Bronchial epithelial cell (primary cell): ENCODE results near the gene TMEM212.

GRCh38 chr3:170978430-170978804, 48.1 kb downstream of the SLC2A2 start:
- RRBS, 2 experiments, result no CpG with 5 or more reads among the region's 9 CpGs

DNA sequence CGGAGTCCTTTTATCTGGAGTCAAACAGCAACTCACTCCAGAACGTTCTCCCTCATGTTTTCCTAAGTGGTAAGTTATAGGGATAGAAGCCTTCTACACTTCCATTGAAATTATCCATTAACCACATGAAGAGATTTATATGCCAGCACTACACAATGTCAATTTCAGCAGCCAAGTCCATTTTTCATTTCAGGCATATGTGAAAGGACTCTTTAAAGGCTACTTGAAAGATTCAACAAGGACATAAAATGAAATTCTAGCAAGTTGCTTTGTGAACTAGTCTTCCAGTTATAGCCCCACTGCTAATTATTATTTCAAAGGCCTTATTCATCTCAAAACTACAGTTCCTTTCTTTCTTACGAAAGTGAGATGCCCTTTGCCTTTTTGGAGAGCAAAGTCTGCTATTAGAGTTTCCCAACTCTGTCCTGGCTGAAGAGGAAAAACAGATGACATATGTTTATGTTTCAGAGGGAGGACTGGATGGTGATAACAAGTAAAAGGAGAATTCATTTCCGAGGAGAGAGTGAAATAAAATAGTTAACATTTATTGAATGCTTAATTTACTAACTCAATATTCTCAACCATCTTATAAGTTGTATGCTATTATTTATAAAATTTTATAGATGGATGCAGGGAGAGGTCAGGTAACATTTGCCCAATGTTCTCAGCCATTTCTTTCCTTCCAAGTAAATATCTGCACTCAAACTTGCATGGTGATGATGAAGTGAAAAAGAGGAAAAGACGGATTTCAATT, 66.1 kb upstream of the SLC2A2 start:
- RRBS, 2 experiments, result no CpG with 5 or more reads among the region's 5 CpGs

GRCh38 chr3:171458614-171458982, 1.6 kb downstream of the TNIK start:
- RRBS, 2 experiments, result no CpG with 5 or more reads among the region's 5 CpGs

DNA sequence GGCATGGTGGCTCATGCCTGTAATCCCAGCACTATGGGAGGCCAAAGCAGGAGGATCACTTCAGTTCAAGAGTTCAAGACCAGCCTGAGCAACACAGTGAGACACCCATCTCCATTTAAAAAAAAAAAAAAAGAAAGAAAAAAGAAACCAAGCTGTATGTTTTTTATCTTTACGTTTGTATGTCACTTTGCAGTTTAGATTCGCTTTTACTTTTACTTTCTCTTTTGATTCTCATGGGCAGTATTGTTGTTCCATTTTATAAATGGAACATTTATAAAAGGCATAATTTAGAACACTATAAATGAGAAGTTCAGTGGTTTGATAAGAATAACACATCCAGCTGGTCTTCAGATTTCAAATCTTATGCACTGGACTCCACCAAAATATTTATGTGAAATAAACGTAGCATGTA, 31.2 kb upstream of the TNIK start:
- RRBS, 2 experiments, result no CpG with 5 or more reads among the region's 3 CpGs

DNA sequence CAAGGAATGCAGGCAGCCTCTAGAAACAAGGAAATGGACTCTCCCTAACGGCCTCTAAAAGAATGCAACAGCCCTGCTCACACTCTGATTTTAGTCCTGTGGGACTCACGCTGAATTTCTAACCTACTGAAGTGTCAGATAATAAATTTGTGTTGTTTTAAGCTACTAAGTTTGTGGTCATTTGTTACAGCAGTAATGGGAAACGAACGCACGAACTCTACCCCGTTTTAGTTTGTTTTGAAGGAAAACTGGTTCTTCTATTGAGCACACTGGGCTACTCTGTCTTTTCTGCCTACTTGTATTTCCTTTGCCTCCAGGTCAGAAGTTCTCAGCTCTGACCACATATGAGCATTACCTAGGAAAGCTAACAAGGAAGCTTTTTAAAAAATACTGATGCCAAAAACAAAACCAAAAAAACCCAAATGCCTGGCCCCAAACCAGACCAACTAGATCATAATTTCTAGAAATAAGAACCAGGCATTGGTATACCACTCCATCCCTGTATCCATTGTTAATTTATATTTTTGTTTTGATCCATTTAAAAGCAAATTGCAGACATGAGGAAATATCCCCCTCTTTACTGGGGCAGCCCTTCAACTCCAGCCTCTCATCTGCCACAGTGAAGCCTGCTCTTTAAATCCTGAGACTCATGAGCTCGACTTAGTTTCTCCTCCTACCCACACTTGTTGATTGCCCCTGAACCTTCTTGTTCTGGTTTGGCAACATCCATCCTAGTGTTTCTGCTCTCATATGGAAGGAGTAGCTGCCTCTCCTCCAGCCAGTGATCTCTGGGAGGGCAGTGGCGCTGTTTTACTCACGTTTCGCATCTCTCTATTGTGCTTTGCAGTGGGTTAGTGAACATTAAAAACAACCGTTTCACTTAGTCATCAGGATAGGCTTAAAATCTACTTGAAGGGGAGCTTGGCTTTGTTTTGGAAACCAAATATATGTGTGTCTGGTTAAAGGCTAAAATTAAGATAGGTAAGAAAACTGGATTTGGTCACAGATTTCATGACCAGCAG, 156.8 kb upstream of the TNIK start:
- RRBS, 2 experiments, result no CpG with 5 or more reads among the region's 11 CpGs

DNA sequence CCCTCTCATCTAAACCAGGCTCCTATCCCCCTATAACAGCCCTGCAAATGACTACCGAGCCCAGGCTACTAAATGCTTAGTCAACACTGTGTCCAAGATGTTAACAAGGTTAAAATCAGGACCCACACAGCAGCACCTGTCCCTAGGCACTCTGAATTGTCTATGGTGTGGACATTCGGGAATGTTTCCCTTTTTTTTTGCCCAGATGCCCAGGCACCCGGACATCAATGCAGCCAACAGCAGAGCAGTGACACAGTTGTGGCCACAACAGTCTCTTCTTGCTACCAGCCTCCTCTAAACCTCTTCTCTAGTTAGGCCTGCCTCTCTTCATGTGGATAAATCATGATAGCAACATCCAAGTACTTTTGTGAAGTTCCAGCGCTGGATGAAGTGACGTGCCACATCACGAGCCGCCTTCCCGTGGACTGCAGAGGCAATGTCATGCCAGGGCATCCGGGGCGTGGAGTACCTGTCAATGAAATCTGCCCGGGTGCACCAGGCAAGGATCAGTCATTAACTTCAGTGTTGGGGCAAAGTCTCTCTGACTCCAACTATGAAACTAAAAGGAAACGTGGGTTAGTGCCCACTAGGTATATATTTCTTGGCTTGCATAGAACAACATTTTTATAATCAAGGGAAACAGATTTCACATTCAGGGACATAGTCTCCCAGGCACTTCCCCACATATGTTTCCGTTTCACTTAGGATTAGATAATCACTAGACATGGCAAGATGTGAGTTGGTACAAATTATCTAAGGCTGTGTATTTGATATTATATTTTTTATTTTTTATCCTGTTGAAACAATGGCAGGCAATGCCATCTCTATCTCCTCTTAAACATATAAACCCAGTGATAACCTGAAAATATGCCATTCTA, 133.7 kb downstream of the PLD1 start:
- RRBS, 2 experiments, result no CpG with 5 or more reads among the region's 13 CpGs

DNA sequence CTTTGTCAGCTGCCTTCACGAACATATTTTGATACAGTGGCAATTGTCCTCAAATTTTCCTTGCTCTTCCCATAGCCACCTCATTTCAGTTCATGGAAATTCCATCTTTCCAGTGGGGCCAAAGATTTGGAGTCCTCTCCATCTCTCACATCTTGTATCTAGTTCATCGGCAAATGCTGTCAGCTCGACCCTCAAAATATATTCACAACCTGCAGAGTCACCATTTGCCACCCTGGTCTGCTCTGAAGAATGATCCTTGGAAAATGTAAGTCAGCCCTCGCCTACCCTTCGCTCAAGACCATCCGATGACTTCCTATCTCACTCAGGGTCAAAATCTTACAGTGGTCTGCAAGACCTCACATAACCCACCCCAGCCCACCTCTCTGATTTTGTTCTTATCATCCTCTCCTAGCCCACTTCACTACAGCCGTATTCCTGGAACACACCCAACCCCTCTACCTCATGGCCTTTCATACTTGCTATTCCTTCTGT, 127.2 kb downstream of the PLD1 start:
- RRBS, 2 experiments, result no CpG with 5 or more reads among the region's 7 CpGs

DNA sequence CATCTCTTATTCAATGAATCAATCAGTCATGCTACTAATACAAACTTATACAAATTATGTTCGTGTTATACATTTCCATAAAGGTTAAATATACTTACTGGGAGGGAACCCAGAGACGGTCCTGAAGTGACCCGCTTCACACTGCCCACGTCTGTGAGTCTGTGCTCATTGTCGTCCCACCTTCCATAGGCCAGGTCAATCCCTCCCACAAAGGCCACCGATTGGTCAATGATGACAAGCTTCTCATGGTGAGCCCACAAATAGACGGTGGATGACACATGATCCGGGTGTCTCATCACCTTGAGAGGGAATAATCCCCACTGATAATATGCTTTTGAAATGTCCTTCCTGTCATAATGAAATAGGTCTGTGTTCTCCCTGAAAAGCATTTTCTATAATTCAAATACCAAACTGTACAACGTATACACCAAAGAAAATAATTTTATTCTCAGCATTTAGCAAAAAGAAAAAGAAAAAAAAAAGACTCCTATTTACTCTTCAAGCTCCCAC, 121.7 kb downstream of the PLD1 start:
- RRBS, 2 experiments, result no CpG with 5 or more reads among the region's 9 CpGs

GRCh38 chr3:171700152-171701404, 109.7 kb downstream of the PLD1 start:
- RRBS, 2 experiments, result no CpG with 5 or more reads among the region's 4 CpGs

- RRBS, 2 experiments, result no CpG with 5 or more reads among the region's 3 CpGs
Observed at GRCh38 chr3:171841287-171841773, 1.8 kb upstream of the TMEM212 start.

DNA sequence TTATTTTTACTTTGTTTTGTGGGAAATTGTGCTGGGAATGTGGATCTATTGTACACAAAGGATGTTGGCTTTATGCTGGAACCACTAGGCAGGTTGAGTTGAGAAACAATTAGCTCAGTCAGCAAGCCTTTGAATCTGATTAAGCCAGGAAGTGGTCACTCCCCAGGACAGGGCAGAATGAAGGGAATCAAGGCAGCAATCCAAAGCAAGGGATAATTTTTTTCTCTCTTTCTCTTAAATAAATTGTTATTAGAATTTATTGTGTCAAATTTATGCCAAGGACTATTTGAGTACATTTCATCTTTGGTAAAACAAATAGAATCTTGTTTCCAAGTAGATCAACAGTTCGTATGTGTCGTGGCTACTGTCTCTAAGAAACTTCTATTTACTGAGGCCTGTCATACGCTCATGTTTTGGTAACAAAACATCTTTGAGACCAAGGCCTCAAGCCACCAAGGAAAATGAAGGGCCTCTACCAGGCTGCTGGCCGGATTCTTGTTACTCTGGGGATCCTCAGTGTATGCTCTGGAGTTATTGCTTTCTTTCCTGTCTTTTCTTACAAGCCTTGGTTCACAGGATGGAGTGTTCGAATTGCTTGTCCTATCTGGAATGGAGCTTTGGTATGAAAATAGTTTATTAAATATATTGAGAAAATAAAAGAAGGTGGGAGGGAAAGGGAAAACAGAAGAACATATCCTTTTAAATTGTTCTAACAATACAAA, at the start of gene TMEM212:
TMEM212 (plus strand) TSS at position 427 of the 722 bp plus-strand sequence.
- RRBS, 2 experiments, result no CpG with 5 or more reads among the region's 5 CpGs

DNA sequence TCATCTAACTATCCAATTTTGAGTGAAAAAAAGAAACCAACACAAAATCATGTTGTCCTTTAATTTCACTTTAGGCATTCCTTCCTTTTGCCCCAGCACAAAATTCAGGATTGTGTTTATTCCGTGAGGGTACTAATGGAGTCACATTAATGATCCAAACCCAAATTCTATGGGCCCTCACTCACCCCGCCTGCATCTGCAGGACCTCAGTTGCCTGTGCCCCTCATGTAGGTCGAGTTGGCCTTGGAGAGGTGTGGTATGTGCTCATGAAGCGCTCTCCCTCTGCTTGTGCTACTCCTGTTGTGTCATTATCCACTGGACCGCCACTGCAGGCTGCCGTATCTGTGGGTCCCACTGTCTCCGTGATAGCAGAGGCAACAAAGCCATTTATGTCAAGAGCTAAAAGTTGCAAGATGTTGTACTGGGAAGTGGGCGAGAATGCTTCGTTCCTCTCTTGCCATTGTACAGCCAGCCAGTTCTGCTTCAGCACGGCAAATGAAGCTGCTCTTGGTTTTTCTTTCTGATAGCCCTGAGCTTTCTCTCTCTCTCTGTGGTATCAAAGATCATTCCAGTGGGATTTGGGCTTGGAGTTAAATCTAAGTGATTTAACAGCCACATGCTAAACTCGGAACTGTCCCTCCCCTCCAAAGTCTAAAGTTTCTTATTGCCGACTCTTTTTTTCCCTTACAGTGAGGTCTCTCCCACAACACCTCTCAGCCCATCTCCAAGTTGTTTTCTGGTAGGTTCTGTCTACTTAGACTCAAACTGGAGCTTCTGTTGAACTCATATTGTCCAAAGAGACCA, 89.0 kb downstream of the TMEM212 start:
- RRBS, 2 experiments, result no CpG with 5 or more reads among the region's 12 CpGs

- RRBS, 2 experiments, result no CpG with 5 or more reads among the region's 25 CpGs
Observed at GRCh38 chr3:172041995-172043098, 3.0 kb downstream of the FNDC3B start.

DNA sequence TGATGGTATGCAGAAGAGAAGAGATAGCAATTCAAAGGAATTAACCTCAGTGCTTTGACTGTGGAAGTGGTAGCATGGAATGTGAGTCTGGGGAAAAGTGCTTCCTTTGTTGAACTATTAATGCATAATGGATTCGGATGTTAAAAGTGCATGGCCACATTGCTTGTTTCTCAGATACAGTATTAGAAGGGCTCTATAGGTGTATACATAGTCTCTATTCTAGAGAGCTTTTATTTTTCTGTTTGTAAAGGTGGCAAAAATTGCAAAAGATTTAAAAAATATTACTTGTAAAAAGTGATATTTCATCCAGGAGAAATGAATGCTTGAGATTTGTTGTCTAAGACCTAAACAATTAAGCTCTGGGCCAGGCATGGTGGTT, 46.3 kb downstream of the FNDC3B start:
- RRBS, 2 experiments, result no CpG with 5 or more reads among the region's 1 CpG

GRCh38 chr3:172140150-172141194, 101.1 kb downstream of the FNDC3B start:
- RRBS, 2 experiments, result no CpG with 5 or more reads among the region's 9 CpGs

DNA sequence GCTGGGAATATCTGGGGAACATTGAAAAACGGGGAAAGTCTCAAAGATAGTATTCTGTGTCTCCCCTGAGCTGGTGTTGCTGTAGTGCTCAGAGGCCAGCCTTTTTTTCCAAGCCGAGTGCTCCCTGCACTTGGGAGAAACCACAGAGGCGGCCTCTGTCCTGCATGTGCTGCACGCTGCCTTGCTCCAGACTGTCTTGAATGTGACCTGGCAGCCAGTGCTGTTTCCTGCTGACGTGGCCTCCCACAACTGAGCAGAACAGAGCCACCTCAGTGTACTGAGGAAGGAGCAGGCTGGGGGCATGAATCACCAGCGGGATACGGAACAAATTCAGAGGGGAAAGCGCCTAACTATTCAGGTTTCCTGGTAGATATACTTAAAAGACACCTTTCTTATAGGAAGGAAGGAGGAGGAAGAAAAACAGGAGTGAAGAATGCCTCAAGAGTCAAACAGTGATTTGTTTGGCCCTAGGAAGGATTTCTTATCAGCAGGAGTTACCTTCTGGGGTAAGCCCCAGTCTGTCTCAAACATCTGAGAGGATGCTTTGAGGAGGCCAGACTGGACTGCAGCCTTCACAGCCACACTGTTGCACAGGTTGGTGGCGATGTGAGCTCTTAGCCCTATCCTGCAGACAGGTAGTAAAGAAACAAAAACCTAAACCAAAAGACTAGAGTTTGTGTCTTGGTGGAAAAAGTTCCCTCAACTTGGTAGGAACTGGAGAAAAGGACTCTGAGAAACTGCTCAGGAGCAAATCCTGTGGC, 114.0 kb downstream of the FNDC3B start:
- RRBS, 2 experiments, result no CpG with 5 or more reads among the region's 9 CpGs

GRCh38 chr3:172319632-172320161, 128.6 kb downstream of the GHSR start:
- RRBS, 2 experiments, result no CpG with 5 or more reads among the region's 8 CpGs

GRCh38 chr3:172411580-172411920, 36.7 kb downstream of the GHSR start:
- RRBS, 2 experiments, result no CpG with 5 or more reads among the region's 5 CpGs

DNA sequence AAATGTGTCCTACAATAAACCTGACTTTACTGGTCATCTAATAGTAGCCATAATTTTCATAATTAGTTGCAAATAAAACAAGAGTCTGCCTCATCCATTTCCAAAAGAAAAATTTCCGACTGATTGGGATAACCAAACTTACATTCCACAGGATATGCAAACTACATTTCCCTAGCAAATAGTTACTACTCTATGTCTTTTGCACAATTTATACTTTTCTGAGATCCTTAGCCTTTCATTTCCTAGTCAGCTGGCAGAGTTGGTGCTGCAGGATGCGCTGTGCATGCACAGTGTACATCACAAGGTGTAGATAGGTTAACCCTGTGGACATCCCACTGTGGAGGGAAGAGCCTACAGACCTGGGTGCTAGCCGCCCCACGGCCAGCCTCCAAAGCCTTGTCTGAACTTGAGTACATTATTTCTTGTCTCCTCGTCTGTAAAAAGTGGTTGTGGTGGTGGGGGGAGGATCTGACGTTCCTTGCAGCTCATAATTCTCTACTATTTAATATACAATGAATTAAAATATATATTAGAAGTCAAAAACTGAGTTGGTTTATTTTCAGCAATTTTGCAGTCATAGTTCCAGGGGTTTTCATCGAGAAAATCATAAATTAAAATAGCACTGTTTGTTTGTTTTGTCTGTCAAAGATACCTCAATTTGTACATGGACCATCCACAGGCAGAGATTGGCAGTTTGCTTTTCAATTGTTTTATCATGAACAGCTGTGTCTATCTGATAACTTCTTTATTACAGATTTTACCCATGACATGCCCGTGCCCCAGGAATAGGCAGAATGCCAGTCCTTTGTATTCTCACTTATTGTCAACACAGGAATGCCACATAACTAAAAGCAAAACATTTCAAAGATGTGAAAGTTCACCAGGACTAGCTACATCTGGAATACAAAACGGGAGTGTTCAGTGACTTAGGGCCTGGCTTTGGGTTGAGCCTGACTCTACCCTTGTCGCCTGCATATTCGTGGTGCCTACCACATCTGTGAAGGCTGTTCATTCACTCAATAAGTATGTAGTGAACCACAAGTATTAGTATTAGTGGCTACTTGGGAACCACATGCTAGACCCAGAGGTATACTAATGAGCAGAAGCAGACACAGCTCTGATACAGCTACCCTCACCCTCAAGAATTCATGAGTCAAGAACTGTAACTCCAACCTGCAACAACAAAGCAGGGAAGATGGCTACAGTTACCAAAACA, 3.2 kb downstream of the TNFSF10 start:
- RRBS, 2 experiments, result no CpG with 5 or more reads among the region's 11 CpGs

- RRBS, 2 experiments, result no CpG with 5 or more reads among the region's 16 CpGs
Observed at GRCh38 chr3:172751136-172751676, 680 bp downstream of the ECT2 start.